Metastatic Lung Carcinoma in the Adrenal Gland (tissue), 1 donor: Measurements from ENCODE around the genes WDR33, UGGT1, CCDC115, PTPN18 and POTEE.

GRCh38 chr2:127633748-127634373, 12.1 kb upstream of the GPR17 start:
- PRO-cap, result no peak

DNA sequence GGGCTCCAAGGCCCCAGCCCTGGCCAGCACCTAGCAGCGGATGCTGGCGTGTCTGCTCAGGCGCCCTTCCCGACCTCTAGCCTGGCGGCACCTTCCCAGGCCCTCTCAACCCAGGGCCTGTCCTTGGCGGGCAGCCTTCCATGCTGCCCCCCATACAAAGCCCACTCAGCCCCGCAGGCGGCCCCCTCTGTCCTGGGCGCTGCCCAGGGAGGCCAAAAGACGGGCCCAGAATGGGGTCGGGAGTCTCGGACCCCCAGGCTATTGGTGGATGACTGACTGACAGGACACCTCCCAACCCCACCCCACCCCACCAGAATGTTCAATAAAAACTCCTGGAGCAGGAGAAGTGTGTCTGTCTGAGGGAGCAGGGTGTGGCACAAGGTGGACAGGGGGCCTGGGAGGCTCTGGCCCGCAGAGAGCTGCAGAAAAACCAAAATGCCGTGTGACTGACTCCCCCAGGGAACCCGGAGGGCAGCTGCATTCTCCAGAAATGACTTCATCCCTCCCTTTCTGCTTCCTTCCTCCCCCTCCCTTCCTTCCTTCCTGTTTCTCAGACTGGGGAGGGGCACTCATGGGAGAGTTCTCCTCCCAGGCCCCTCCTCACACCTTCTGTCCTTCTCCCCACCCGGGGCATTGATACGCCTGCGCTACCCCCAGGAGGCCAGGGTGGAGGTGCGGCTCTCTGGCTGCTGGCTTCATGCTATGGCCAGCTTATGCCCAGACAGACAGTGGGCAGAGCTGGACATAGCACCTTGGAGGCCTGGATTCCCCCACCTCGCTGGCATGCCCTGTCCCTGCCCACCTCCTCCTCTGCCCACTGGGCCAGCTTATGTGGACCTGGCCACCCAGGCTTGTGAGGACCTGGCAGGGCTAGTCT, 8.3 kb upstream of the GPR17 start:
- PRO-cap, result no peak

DNA sequence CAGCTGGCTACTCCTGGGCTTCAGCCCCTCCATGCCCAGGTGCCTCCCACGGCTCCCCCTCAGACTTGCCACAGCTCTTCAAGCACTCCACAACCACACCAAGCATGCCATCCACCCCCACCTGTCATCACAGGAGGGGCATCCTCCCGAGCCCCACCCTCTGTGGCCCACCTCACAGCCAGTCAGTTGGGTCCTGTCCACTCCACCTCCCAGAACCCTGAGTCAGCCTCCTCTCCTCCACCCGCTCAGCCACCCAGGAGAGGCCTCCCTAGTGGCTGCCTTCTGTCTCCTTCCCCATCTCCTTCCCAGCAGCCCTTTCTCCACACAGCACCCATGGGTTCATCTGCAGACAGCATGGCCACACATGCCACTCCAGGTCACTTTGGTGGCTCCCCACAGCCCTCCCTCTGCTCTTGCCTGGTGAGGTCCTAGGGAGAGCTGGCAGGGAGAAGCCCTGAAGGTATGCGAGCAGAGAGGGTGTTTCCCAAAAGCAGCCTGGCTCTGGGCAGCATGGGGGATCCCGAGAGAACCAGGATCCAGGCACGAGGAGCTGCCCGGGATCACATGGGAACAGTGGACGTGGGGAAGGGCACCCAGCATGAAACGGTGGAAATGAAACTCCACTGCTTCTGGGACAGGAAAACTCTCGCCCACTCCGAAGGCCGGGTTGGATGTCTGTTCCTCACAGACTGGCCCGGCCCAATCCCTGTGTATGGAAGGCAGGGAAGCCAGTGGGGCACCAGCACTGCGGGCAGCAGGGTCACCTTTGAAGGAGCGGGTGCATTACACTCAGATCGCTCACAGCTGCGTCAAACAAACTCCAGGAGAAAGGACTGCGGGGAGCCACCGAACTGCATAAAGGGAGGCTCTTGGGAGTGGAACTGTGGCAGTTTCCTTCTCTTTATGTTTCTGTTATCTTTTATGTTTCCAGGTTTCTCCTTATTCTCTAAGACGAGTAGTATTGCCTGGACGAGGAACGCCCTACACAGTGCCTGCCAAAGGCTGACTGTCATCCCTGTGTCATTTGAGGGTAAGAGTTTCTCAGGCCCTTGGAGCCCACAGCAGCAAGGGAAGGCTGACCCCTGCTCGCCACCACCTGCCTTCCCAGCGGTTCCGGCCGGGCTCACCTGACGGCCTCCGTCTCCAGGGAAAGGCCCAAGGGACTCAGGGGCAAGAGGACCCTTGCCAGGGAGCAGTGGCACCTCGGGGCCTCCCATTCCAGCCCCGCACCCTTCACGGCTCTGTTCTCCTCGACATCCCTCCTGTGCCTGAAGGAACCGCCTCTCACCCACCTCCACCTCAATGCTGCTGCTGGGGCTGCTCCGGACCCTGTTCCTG, 2.5 kb downstream of the LIMS2 start:
- PRO-cap, result no peak

DNA sequence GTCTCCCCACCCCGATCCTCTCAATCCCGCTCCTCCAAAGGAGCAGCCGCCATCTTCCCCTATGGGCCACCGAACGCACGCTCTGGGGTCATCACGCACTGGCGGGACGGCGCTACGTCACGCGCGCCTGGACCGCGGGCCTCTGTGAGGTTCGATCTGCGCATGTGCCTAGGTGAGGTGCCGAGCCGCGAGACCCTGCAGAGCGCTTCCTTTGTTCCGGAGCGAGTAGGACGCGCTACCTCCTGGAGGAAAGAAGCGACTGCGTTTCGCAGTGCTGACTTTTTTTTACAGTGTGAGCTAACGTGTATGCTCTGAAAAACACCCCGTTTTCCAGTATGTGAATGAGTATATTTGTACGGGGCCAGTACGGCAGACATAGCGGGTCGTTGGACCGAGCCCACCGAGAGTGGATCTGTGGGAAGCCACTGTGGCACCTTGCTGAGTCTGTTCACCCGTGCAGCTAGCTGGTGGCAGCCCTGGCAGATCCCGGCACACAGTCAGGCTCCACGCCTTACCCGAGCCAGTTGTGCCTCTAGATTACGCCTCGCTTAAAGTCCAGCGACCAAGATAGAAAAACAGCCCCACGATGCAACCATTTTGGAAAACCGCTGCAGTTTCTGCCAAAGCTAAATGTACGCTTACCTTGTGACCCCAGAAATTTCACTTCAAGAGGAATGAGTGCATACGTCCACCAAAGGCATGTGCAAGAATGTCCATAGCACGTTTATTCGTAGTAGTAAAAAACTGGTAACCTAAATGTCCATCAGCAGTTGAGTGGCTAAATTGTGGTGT, at the start of gene WDR33:
TSS of gene WDR33 (minus strand) at position 84 of the 792 bp plus-strand sequence.
- PRO-cap, result bidirectional peak, plus-strand start at position 171 of the sequence, minus-strand start at position 84 of the sequence

GRCh38 chr2:128065887-128066437, 25.0 kb upstream of the UGGT1 start:
- PRO-cap, result no peak

DNA sequence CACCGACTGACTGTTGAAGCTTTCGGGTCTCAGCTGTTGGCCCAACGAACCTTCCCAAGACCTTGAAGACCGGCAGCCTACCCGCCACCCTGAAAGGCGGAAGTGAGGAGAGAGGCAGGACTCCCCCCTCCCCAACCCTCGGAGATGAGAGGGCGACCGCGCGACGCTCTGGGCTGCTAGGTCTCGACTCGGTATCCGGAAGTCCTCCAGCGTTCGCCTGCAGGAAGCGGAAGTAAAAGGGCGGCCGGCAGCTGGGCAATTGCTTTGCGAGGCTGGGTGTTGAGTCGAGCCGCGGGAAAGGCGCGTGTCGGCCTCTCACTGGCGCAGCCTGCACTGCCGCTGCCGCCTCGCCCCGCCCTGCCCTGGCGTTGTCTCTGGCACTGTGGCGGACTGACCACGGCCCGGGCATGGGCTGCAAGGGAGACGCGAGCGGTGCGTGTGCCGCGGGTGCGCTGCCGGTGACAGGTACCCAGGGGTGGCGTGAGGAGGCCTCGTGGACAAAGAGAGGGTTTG, at the start of gene UGGT1:
TSS of gene UGGT1 (plus strand) at position 250 of the 513 bp plus-strand sequence.
- PRO-cap, result bidirectional peak, plus-strand start at position 235 of the sequence, minus-strand start at position 104 of the sequence

DNA sequence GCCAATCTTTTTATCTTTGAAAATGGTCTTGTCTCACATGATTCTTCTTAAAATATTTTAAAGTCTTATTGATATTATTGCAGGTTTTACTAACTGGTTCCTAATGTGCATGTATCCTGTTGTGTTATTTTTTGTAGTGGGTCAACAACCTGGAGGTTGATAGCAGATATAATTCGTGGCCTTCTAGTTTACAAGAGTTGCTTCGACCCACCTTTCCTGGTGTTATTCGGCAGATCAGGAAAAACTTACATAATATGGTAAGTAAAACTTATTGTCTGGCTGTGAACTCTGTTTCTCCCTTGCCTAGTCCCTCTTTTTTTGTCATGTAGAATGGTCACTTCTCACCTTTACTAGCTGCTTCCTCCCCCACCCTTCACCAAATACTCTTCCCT, 42.0 kb downstream of the UGGT1 start:
- PRO-cap, result no peak

GRCh38 chr2:128189477-128190070, 98.6 kb downstream of the UGGT1 start:
- PRO-cap, result no peak

GRCh38 chr2:128267138-128267710, 51.4 kb downstream of the HS6ST1 start:
- PRO-cap, result no peak

DNA sequence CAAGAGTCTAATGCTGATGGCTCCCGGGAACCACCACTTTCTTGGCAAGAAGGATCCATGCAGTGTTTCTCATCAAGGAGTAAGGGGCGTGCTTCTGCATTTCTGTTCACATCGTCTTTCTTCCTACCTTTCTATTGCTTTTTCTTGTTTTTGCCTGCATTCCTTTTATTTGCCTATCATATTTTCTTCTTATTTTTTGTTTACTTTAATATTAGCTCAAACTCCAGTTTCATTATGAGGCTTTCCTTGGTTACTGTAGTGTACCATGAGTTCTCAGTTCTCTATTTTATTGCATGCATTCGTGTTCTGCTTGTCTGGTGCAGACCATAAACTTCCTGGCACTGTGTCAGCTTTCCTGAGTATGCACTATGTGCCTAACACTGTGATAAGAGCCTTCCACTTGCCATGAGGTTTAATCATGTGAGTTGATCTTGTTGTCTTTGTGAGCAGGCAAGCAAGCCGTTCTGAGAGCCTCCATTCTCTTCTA, 631.7 kb upstream of the RAB6C start:
- PRO-cap, result no peak

DNA sequence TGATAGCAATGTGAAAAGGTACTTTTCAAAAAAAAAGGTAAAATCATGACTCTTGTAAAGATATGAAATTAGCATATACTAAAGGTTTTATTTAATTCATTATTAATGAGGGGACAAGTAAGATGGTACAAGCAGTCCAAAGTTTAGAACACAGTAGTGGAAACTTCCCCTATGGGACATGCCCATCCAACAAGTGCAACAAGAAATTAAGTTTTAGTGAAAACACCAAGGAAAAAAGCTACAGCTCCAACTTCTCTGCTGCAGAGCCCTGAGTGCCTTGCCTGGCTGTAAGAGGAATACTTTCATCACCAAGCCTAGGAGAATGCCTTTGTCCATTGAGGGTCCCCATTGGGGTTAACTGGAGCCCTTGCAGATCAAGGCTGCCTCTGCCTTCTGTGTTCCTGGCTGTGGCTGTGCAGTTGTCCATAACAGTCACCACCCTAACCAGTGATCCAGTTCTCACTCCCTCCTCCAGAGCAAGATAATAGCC, 44.6 kb upstream of the RAB6C start:
- PRO-cap, result no peak

DNA sequence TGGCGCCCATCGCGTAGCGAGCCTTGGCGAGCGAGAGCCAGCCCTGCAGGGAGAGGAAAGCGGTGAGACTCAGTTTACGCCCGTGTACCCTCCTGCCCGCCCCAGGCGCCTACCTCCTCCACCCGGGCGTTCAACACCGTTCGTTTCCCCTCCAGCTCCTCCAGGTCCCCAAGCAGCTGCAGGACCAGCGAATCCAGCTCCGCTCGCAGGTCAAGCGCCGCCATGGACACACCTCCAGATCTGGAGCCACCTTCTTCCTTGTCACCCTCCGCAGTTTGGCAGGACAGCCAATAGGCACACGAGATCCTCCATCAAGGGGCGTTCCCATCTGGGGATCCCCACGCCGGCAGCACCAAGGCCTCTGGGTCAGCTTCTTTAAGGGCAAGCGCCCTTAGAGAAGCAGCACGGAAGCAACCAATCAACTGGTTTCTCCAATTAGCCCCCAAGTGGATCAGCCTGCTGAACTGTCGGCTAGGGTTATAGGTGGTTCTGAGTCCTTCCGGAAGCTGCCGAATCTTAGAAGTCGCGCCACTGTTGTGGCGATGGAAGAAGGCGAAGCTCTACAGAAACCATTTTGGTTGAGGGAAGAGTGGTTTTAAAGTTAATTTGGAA, at the start of gene CCDC115:
TSS of gene CCDC115 (minus strand) at position 263 of the 612 bp plus-strand sequence.
- PRO-cap, result bidirectional peak, plus-strand start at position 378 of the sequence, minus-strand start at position 242 of the sequence

DNA sequence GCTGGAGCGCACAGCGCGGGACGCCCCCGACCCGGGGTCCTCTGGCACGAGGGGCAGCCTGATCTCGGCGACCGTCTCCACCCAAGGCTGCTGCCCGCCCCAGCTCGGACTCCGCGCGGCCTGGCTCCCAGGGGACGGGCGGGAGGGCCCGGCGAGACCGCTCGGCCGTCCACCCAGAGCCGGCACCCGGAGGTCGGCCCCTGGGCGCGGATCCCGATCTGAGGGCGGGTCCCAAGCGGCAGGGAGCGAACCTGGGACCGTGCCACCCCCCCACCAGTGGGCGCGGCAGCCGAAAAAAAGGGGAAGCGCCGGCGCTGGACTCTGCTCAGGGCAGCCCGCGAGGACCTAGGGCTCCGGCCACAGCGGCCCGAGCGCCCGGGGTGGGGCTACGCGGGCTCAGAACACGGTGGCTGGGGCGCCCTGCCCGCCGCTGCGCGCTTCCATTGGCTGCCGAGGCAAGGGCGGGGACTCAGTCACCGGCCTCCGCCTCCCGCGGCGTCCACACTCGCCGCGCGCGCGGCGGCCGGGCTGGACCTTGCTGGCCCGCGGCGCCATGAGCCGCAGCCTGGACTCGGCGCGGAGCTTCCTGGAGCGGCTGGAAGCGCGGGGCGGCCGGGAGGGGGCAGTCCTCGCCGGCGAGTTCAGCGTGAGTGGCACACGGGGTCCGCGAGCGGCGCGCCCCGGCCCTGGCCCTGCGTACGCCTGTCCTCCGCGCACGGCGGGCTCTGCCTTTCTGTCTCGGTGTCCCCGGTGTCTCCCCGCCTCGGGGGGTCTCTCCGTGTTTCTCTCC, at the start of gene PTPN18:
TSS of gene PTPN18 (plus strand) at position 502 of the 790 bp plus-strand sequence.
- PRO-cap, result bidirectional peak, plus-strand start at position 511 of the sequence, minus-strand start at position 382 of the sequence

- PRO-cap, result no peak
Measured at GRCh38 chr2:130387762-130388130, 31.9 kb downstream of the PTPN18 start.

DNA sequence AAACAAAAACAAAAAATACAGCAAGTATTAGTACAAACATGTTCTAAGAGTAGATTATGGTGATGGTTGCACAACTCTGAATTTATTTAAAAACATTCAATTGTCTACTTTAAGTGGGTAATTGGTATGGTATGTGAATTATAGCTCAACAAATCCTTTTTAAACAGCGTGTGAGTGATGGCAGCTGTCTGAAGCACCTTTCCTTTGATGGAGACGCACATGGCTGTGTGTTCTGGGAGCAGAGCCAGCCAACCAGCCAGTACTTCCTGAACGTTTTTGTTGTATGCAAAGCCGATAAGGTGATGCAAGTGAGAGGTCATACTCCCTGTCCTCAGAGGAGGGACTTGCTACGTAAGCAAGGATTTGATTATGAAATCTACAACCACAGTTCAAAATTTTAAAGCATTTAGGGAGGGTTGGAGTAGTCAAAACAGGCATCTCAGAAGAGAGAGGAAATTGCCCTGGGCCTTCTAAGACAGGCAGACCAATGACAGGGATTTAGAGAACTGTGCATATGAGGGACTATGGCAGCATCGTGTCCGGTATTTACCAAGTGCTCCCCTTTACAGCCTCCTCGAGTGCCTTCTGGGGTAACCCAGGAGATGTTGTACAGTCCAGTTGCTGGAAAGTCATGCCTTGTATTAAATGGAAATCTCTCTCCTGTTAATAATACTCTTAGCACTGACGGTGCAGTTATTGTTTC, 28.2 kb downstream of the ARHGEF4 start:
- PRO-cap, result no peak

GRCh38 chr2:130922421-130922766, 85.7 kb downstream of the ARHGEF4 start:
- PRO-cap, result no peak

GRCh38 chr2:131112808-131113256, 7.7 kb downstream of the PLEKHB2 start:
- PRO-cap, result no peak

DNA sequence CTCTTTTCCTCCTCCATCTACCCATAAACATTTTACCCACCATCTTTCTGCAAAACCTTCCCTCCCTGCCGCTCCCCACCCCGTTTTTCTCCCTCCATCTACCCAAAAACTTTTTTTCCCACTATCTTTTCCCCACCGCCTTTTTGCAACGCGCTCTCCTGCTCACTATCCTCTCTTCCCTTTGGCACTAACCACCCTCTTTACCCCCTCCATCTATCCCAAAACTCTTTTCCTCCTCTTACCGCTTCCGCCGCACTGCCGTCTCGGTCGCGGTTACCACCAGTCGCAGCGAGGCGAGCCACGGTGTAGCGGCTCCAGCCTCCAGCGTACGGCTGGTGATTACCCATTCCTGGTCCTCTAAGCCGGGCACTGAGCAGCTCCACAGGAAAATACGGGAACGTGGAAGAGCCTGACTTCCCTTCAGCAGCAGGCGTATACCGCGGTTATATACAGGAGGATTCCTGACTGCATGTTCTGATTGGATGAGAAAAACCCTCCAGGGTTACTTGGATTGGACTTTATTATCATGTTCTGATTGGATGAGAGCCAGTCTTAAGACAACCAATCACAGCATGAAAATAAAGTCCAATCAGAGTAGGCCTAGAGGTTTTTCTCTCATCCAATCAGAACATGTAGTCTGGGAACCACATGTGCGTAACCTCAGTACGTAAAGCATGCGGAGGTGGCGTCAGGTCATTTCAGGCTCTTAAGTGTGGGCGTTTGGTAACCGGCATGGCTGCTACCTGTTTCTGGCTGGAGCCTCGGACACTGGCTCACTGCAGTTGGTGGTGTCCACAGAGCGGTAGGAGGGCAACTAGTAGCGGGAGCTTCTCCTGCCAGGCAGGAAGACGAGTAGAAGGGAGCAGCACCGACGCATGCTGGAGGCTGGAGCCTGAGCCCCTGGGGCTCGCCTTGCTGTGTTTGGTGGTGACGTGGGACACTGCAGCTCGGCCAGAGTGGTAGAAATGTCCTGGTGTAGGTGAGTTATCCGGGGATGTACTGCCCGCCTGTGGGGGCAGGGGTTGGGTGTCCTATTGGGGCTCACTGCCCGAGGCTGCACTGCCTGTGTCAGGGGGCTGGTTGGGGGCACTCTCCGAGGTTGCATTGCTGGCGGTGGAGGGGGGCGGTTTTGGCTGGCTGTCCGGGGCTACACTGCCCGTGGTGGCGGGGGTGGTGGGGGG, at the start of gene POTEE:
TSS of gene POTEE (plus strand) at position 696 of the 1,181 bp plus-strand sequence.
- PRO-cap, result unidirectional peak, plus-strand start at position 709 of the sequence

DNA sequence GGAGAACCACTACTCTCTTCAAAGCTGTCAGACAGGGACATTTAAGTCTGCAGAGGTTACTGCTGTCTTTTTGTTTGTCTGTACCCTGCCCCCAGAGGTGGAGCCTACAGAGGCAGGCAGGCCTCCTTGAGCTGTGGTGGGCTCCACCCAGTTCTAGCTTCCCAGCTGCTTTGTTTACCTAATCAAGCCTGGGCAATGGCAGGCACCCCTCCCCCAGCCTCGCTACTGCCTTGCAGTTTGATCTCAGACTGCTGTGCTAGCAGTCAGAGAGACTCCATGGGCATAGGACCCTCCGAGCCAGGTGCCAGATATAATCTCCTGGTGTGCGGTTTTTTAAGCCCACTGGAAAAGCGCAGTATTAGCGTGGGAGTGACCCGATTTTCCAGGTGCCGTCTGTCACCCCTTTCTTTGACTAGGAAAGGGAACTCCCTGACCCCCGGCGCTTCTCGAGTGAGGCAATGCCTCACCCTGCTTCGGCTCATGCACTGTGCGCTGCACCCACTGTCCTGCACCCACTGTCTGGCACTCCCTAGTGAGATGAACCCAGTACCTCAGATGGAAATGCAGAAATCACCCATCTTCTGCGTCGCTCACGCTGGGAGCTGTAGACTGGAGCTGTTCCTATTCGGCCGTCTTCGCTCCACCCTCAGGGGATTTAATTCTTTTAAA, 16.8 kb downstream of the RAB6D start:
- PRO-cap, result no peak

DNA sequence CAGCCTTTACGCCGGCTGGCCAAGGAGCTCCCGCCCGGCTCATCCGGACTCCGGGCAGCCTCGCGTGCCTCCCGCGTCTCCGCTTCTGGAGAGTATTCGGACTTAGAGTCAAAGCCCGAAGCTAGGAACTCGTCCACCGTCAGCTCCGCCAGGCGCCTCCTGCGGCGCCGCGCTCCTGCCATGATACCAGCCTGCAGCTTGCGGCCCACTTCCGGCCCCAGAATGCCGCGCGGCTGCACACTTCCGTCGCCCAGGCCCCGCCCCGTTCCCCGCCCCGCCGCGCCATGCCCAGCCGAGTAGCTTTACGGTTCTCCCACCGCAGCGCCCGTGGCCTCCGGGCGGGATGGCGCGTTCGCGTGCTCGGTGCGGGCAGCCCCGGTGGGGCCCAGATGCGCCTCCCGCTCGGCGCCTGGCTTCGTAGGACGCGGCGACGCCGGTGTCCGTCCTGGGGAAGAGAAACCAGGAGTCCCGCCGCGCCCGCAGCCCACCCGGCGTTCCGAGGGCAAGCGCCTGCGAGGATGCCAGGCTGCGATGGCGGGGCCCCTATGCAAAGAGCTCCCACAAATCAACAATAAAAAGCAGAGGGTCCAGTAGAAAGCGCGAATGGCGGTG, 31.1 kb upstream of the TUBA3D start:
- PRO-cap, result no peak